ENCODE results near the gene VWA8.

DNA sequence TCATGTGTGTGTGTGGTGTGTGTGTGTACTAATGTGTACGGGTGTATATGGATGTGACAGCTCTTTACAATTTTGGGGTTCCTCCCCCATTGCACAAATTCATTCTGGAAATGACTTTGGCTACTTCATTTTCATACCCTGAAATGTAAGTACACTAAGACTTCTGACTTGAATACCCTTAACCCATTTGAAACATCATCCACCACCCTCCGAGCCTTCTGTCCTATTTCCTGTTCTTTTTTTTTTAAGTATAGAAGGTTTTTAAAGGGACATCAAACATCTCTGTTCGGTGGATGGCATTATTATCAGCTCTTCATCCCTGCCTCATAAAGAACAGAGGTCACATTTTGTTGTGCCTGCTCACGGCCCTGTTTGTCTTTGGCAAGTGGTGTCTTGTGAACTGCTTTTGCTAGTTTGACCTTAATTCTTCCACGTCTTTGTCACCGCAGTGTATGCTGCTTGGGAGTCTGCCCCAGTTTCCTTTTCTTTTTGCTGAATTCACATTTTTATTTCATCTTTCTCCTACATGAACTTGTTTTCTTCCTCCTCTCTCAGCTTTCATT is 228.3 kb downstream of the FOXO1 start:
- PRO-cap, 5 experiments, result peak in 1 of 5 experiments; most common plus-strand start position 423 of the sequence (in 1)
- RAMPAGE, long total RNA, 2 experiments, result no peak in any of the 2 experiments
- RRBS, result no CpG with 5 or more reads among the region's 6 CpGs

- PRO-cap, 5 experiments, result no peak in any of the 5 experiments
- RAMPAGE, long total RNA, 2 experiments, result no peak in any of the 2 experiments
- RRBS, result no CpG with 5 or more reads among the region's 5 CpGs
These were observed 195.8 kb downstream of the FOXO1 start for GRCh38 chr13:40470541-40471074.

DNA sequence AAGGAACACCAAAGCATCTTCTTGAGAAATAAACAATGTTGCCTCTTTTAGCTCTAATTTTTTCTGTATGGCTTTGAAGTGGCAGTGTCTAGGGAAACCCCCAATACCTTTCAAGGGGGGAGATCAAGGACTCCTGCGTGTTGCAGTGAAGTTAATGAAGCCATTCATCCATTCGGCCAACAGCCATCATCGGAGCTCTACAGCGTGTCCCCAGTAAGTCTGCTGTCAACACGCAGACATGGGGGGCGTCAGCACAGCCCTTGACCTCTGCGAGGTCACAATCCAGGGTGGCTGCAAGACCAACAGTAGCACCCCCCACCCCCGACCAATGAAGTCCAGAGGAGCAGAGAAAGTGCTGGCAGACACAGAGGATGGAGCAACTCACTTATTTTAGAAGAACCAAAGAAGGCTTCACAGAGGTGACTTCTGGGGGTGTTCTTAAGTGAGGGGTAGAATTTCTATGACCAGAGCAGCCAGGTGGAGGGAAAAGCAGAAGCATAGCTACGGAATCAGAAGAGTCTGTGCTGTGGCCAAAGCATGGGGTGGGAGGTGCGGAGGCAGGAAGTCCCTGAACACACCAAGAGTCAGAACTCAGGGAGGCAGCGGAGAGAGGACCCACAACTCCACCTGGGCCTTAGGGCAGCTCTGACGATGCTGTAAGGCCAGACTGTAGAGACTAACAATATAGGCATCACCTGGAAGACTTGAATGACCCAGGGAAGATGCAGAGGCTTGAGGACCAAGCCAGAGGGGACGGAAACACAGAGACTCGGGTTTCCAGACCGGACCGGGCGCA is 185.4 kb downstream of the FOXO1 start:
- PRO-cap, 5 experiments, result no peak in any of the 5 experiments
- RAMPAGE, long total RNA, 2 experiments, result no peak in any of the 2 experiments
- RRBS, result no CpG with 5 or more reads among the region's 17 CpGs

- PRO-cap, 5 experiments, result no peak in any of the 5 experiments
- RAMPAGE, long total RNA, 2 experiments, result no peak in any of the 2 experiments
- RRBS, result no CpG with 5 or more reads among the region's 3 CpGs
These were observed 118.6 kb downstream of the FOXO1 start for GRCh38 chr13:40547686-40548490.

GRCh38 chr13:40549472-40550345 is 116.7 kb downstream of the FOXO1 start:
- PRO-cap, 5 experiments, result no peak in any of the 5 experiments
- RAMPAGE, long total RNA, 2 experiments, result no peak in any of the 2 experiments
- RRBS, result no CpG with 5 or more reads among the region's 2 CpGs

GRCh38 chr13:40564060-40565120 is 102.1 kb downstream of the FOXO1 start:
- PRO-cap, 5 experiments, result peak in 2 of 5 experiments; most common plus-strand start chr13:40564587 (in 1); most common minus-strand start chr13:40564399 (in 1)
- RAMPAGE, long total RNA, 2 experiments, result no peak in any of the 2 experiments
- RRBS, result no CpG with 5 or more reads among the region's 16 CpGs

DNA sequence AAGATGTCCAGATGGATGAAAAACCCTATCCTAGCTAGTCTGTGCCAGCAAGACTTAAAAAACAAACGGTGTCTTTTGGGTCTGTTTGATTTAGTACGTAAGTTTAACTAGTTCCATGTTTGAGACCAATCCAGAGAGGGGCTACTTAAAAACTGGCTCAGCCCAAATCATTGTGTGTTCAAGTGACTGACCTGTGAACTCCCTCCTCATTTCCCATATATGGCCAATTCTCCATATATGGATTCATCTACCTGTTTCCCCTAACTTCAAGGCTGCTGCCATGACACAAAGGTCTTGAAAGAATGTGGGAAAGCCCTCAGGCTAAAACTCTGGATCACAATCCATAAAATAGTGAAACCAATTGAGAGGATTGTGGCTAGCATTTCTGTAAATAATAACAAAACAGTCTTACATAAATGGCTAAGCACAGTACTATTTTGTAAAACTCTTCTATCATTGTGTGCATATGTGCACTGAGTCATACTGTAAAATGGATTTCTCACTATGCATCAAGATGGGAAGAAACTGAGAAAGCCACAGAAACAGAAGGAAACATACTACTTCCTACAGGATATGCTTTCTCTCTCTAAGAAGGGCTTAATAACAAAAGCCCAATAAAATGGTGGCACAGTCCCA is 80.5 kb downstream of the FOXO1 start:
- PRO-cap, 5 experiments, result no peak in any of the 5 experiments
- RAMPAGE, long total RNA, 2 experiments, result no peak in any of the 2 experiments
- RRBS, result no CpG with 5 or more reads among the region's 2 CpGs

DNA sequence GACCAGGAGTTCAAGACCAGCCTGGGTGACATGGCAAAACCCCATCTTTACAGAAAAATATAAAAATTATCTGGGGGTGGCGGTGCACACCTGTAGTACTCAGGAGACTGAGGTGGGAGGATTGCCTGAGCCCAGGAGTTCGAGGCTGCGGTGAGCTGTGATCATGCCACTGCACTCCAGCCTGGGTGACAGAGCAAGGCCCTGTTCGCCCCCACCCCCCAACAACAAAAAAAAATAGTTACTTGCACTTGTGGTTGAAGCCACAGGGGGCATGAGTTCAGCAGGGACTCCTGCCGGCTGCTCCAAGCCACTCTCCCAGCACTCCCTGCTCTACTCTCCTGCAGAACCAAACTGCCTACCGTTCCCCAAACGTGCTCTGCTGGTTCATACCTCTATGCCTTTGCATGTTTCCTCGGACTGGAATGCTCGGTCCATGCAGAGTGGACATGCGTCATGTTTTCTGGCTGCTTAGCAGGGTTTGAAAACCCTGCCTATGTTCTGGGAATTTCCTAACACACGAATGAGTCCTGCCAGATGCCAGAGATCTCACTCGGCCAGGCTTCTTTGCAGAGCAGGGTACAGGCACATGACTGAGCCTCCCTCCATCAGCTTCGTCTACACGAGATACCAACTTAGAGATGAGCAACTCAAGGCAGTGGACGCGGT is 8.6 kb upstream of the SLC25A15 start:
- PRO-cap, 5 experiments, result peak in 3 of 5 experiments; most common plus-strand start position 283 of the sequence (in 1); most common minus-strand start position 402 of the sequence (in 2)
- RAMPAGE, long total RNA, 2 experiments, result no peak in any of the 2 experiments
- RRBS, result no CpG with 5 or more reads among the region's 16 CpGs

DNA sequence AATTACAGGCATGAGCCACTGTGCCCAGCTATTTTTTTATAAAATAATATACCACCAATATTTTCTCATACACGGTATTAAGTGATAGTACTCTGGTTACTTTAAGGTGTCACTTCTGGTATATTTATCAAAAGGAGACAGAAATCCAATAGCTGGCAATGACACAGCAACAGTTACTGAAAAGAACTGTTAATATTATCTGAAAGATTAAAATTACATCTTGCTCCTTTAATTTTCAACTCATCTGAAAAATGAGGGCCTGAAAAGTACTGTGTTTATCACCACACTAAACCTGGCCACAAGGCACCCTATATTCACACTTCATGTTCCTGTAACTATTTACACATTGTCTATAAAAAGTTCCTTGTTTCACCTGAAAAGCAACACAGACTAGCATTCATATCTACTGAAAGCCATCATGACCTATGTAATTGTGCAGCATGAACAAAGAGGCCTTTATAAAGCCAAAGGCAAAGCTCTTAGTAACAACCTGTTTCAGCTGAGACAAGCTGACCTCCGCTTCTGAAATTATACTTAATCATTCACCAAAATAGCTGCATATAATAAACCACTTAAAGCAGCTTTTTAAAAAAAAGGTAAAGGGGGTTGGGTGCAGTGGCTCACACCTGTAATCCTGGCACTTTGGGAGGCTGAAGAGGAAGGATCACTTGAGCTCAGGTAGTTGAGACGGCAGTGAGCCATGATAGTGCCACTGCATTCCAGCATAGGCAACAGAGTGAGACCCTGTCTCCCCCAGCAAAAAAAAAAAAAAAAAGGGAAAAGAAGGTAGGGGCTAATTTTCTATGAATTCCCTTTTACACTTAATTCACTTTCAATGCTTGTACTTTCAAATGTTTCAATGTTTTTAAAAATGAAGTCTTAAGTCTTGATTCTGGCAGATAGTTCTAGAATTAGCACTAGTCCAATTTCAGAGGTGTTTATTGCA is 106.3 kb downstream of the SLC25A15 start:
- PRO-cap, 5 experiments, result no peak in any of the 5 experiments
- RAMPAGE, long total RNA, 2 experiments, result no peak in any of the 2 experiments
- RRBS, result no CpG with 5 or more reads among the region's 3 CpGs

DNA sequence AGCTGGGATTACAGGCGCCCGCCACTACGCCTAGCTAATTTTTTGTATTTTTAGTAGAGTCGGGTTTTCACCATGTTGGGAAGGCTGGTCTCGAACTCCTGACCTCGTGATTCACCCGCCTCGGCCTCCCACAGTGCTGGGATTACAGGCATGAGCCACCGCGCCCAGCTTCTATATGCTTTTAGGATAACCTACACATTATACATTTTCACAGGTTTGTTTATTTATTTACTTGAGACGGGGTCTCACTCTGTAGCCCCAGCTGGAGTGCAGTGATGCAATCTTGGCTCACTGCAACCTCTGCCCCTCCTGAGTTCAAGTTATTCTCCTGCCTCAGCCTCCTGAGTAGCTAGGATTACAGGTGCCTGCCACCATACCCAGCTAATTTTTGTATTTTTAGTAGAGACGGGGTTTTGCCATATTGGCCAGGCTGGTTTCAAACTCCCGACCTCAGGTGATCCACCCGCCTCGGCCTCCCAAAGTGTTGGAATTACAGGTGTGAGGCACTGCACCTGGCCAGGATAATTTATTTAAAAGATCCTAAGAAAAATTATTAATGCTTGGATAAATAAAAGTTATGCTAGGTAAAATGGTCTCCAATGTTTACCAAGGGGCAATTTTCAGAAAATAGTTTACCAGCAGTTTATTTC is 81.4 kb downstream of the ELF1 start:
- PRO-cap, 5 experiments, result no peak in any of the 5 experiments
- RAMPAGE, long total RNA, 2 experiments, result no peak in any of the 2 experiments
- RRBS, result no CpG with 5 or more reads among the region's 15 CpGs

- PRO-cap, 5 experiments, result no peak in any of the 5 experiments
- RAMPAGE, long total RNA, 2 experiments, result no peak in any of the 2 experiments
- RRBS, result no CpG with 5 or more reads among the region's 8 CpGs
These were observed 69.1 kb downstream of the ELF1 start for GRCh38 chr13:40949655-40950861.

GRCh38 chr13:40958468-40959044 is 60.6 kb downstream of the ELF1 start:
- PRO-cap, 5 experiments, result no peak in any of the 5 experiments
- RAMPAGE, long total RNA, 2 experiments, result no peak in any of the 2 experiments
- RRBS, result no CpG with 5 or more reads among the region's 5 CpGs

DNA sequence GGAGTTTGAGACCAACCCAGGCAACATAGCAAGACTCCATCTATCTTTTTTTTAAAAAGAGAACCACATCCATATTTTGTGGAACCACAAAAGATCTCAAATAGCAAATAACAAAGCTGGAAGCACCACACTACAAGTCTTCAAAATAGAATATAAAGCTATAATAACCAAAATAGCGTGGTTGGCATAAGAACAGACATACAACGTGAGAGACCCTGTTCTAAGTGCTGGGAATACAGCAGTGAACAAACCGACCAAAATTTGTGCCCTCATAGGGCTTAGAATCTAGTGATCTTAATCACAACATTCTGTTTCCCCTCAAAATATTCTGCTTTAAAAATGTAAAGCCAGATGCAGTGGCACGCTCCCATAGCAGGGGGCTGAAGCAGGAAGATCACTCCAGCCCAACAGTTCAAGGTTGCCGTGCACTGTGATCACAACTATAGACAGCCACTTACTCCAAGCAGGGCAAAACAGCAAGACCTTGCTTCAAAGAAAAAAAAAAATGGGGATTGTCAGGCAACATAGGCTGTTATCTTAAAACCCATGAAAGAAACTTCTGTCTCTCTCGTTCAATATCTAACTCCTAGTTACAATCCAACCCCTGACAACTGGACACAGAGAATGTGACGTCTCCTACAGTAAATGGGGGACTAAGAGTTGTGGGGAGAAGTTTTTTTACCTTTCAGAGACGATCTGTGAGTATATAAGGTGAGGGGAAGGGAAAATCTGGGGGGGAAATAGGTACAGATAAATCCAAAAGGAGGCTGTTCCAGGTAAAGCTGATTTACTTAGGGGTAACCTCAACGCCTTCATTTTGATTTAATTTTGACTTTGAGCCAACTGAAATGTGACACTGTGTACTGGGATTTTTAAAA is 17.5 kb downstream of the ELF1 start:
- PRO-cap, 5 experiments, result no peak in any of the 5 experiments
- RAMPAGE, long total RNA, 2 experiments, result no peak in any of the 2 experiments
- RRBS, result no CpG with 5 or more reads among the region's 9 CpGs

- PRO-cap, 5 experiments, result no peak in any of the 5 experiments
- RAMPAGE, long total RNA, 2 experiments, result no peak in any of the 2 experiments
- RRBS, result no CpG with 5 or more reads among the region's 6 CpGs
These were observed 56.1 kb downstream of the NAA16 start for GRCh38 chr13:41366870-41367877.

DNA sequence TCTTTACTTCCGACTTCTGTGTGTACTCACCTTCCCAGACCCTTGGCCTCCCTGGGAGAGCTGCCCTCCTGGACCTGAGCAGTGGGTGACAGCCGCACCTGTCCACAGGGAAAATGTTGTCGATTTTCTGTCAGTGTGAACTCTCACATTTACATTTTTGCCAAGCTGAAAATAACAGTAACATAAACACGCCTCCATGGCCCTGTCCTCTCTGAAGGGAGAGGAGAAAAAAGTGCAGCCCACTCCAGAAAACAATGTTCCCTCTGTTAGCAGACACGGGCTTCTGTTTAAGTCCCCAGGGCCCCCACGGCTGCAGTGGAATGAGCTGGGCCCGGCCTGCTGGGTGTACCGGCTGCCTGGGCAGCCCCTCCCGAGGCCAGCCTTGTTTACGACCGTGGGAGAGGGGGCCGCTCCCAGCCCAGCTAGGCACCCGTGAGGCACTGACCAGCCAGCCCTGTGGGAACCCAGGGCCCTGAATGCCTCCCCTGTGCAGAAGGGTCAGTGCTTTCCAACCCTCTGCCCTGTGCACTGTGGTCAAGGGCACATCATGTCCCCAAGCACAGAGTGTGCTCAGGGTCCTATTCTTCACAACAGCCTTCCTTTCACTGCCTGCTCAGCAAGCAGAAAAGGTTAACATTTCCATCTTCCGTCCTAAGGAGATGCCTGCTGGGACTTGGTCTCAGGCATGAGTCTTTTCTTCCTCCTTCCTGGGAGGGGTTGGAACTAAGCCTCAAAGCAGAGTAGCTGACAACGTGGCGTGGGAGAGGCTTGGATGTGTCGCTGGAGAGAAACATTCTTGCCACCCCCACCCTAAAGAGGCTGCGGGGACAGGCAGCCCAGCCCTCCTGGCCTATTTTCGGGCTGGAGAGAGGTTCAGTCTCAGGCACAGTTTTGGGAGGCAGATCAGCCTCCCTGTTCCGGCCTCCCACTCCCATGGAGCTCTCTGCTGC is 90.0 kb downstream of the RGCC start:
- PRO-cap, 5 experiments, result no peak in any of the 5 experiments
- RAMPAGE, long total RNA, 2 experiments, result no peak in any of the 2 experiments
- RRBS, result no CpG with 5 or more reads among the region's 20 CpGs

DNA sequence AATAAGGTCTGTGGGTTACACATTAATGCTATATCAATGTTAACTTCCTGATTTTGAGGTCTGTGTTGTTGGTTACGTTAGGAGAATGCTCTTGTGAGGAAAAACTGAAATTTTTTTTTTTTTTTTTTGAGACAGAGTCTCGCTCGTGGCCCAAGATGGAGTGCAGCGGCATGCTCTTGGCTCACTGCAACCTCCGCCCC is 197.5 kb downstream of the RGCC start:
- PRO-cap, 5 experiments, result no peak in any of the 5 experiments
- RAMPAGE, long total RNA, 2 experiments, result no peak in any of the 2 experiments
- RRBS, result no CpG with 5 or more reads among the region's 5 CpGs

- PRO-cap, 5 experiments, result no peak in any of the 5 experiments
- RAMPAGE, long total RNA, 2 experiments, result no peak in any of the 2 experiments
- RRBS, result no CpG with 5 or more reads among the region's 1 CpG
These were observed 233.8 kb downstream of the RGCC start for GRCh38 chr13:41691206-41691515.

- PRO-cap, 5 experiments, result no peak in any of the 5 experiments
- RAMPAGE, long total RNA, 2 experiments, result no peak in any of the 2 experiments
- RRBS, result no CpG with 5 or more reads among the region's 2 CpGs
These were observed 49.1 kb downstream of the VWA8 start for GRCh38 chr13:41911811-41912256.

DNA sequence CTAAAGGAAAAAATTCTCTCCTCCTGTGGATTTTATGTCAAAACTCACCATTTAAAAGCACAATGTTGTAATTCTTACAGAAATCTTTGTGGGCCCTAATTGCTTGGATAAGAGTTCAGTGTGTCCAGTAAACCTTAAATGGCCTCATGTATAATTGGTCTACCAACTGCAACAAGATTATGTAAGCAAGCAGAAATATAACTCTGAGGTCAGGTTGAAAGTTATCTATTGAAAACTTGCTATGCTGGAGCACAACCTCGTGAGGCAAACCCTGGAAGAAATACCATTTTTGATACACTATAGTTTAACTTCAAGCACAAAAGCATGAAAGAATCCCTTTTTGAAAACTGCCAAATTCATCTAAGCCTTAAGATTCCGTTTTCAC is 21.9 kb downstream of the VWA8 start:
- PRO-cap, 5 experiments, result peak in 4 of 5 experiments; most common plus-strand start position 224 of the sequence (in 3)
- RAMPAGE, long total RNA, 2 experiments, result no peak in any of the 2 experiments
- RRBS, result no CpG with 5 or more reads among the region's 2 CpGs

GRCh38 chr13:41961038-41961761 is at the start of gene VWA8:
VWA8 (minus strand) TSS chr13:41961109.
- PRO-cap, 5 experiments, result peak in 5 of 5 experiments; most common plus-strand start chr13:41961205 (in 4); most common minus-strand start chr13:41961111 (in 2)
- RAMPAGE, long total RNA, 2 experiments, result no peak in any of the 2 experiments
- RRBS, result under 1% methylated on average over 9 of the region's 46 CpGs

All from liver (tissue), 9 donors.